ENCODE results near the genes DHX30, CAMP and TREX1.

- PRO-cap: no peak
Observed at GRCh38 chr3:47385844-47386398, 5.1 kb downstream of the PTPN23 start.

DNA sequence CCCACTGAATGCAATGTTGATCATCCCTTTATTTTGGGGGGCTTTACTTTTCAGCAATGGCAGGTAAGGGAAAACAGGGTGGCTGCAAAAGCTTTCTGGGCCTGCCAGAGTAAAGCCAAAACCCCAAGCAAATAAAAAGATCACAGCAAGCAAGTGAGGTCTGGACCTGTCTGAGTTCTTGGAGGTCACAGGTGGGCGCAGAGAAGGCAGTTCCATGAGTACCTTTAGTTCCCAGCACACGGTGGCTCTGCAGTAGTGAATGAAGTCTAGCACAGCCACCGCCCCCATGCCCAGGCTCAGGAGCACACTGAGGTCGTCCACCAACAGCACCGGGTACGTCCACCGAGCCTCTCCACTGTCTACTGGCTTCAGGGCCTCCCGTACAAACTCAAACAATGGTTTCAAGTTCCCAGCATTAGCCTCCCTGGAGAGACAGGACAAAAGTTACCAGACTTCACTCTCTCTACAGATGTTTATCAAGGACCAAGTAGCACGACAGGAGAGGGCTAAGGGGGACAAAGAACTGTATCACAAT is 12.0 kb downstream of the ELP6 start:
- PRO-cap: no peak

DNA sequence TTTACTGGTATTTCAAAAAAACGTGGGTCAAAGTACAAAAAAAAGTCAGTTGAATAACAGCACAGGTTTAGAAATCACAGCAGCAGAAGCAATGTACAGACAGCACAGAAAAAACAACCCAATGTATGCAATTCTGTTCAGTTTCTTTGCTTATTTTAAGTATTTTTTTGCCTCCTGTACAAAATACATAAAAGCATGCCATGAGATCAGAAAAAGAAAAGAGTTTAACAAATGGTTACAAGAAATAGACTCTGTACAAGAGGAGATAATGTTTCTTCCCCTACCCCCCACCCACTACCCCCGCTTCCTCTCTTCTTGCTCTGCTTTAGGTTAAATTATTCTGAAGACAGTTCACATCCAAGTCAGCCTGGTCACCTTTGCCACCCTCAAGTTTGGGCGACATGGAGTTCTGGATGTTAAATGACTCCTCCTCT is 16.4 kb downstream of the CSPG5 start:
- PRO-cap: no peak

DNA sequence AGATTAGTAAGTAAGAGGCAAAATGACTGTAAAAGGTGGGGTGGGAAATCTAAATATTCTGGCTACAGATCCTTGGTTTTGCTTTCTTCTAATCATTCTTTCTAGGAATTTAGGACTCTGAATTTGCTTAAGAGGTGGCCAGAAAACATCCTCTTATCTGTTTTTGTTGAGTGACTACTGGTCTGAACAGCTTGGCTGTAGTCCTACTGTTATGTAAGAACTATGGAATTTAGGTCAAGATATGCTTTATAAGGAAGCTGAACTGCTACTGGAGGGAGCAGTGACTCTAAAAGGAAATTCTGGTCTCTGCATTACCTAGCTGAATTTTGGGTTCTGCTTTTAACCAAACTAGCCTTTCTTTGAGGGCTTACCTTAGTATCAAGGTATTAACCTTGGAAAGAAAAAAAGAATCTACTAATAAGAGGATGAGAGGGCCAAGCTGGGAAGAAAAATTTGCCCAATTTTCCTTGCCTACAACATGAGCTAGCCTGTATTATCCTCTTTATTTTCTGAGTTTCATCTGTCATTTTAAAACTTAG is 33.6 kb upstream of the CSPG5 start:
- PRO-cap: no peak

GRCh38 chr3:47700967-47702139 is 80.3 kb downstream of the SMARCC1 start:
- PRO-cap: no peak

DNA sequence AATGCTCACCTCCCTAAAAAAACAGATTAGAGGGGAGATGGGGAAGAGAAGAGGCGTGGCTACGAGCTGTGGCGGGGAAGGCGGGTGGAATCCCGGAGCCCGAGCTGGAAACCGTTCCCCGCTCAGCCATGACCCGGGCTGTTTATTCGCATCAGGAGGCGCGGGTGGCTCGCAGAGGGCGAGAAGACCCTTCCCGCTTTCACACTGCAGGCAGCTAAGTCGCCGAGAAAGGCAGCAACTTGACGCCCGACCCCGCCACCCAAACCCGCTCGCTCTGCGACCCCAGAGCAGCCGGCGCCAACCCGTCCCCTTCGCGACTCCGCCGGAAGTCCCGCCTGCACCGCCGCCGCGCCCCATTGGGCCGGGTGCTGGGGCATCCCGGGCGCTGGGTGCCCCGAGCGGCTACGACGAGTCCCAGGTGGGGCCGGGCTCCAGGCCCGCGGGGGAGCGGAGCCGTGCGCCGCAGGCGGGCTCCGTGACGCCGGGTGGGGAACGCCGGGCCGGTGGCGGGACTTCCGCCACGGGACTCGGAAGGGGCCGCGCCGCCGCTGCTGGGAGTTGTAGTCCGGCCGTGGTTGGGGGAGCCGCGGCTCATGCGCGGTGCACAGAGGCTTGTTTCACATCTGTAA is at the start of gene DHX30:
DHX30 (plus strand) TSS at position 561 of the 629 bp plus-strand sequence.
- PRO-cap: bidirectional peak, plus-strand start at position 568 of the sequence, minus-strand start at position 494 of the sequence

DNA sequence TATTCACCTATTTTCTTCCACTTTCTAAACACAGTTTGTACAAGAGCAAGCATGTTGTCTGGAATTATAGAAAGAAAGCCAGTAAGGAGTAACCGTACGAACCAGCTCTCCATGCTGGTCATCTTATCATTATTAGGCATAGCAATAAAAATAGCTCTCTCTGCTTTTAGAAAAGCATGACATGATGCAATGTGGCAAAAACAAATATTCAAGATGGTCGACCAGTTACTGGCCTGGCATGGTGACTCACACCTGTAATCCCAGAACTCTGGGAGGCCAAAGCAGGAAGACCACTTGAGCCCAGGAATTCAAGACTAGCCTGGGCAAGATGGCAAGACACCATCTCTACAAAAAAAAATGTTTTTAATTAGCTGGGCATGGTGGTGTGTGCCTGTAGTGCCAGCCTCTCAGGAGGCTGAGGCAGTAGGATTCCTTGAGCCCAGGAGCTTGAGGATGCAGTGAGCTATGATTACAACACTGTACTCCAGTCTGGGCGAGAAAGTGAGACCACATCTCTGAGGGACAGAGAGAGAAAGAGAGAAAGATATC is 2.7 kb upstream of the MAP4 start:
- PRO-cap: no peak

DNA sequence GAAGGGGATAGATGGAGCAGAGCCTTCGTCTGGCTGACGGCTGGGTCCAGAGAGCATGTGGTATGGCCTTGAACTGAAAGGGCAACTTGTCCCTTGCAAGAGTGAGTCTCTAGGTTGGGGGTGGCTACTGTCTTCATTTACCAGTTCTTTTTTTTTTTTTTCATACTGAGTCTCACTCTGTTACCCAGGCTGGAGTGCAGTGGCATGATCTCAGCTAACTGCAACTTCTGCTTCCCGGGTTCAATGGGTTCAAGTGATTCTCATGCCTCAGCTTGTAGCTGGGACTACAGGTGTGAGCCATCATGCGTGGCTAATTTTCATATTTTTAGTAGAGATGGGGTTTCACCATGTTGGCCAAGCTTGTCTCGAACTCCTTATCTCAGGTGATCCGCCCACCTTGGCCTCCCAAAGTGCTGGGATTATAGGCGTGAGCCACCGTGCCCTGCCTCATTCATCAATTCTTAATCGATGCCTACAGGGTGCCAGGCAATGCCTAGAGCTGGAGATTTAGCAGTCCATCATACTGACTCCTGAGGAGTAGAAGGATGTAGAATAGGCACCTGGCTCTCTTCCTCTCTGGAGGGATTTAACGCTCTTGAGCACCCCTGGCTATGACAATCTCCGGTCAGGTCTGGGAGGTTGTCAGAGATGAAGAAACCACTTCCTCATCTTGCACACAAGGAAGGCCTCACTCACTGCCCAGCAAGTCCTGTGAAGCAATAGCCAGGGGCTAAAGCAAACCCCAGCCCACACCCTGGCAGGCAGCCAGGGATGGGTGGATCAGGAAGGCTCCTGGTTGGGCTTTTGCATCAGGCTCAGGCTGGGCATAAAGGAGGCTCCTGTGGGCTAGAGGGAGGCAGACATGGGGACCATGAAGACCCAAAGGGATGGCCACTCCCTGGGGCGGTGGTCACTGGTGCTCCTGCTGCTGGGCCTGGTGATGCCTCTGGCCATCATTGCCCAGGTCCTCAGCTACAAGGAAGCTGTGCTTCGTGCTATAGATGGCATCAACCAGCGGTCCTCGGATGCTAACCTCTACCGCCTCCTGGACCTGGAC is at the start of gene CAMP:
CAMP (plus strand) TSS at position 855 of the 1,057 bp plus-strand sequence.
- PRO-cap: no peak

- PRO-cap: bidirectional peak, plus-strand start at chr3:48268672, minus-strand start at chr3:48268413
Observed at GRCh38 chr3:48267893-48269134, 27.4 kb downstream of the ZNF589 start.

DNA sequence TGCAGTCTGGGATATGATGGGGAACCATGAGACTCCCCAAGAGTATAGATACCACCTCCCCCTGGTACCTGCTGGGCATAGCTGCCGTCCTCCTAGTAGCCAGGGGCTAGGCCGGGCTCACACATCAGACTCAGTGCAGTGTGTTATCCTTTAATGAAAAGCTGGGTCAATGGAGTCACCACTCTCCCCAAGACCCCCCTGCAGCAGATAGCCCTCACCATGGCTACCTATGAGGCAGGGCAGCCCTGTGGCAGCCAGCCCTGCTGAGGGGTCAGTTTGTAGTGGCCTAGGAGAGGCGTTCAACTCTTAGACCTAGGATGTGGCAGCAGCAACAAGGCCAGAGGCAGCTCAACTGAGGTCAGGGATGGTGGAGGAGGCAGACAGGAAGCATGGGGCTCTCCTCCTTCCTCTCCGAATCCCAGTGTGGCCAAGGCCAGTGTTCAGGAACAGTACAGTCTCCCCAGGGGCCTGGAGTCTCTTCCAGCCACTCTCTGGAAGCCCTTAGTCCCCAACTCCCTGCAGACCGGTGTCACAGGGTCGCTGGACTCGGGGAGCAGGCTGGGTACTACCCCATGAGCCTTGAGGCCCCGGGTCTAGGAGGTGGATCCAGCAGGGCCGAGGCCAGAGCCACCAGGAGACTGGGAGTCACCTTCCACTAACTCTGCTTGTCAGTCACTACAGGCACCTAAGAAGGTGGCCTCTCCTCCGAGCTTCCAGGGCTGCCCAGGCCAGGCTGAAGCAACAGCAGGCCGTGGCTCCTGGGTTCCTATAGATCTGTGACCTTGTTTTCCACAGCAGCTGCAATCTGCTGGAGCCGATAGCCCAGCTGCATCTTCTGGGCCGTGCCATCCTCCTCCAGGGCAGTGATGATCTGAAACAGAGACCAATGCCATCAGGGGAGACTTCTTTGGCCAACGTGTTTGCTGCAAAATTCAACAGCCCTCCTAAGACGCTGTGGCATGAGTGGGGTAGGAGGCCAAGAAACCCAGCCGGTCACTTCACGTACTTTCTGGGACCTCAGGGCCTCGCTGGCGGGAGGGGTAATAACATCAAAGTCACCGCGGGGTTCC is 25.8 kb downstream of the PLXNB1 start:
- PRO-cap: no peak

- PRO-cap: no peak
Observed at GRCh38 chr3:48423344-48423730, 6.5 kb downstream of the PLXNB1 start.

GRCh38 chr3:48428171-48429194 is 1.4 kb downstream of the PLXNB1 start:
- PRO-cap: bidirectional peak, plus-strand start at chr3:48428666, minus-strand start at chr3:48428648; bidirectional peak, plus-strand start at chr3:48429070, minus-strand start at chr3:48429073

DNA sequence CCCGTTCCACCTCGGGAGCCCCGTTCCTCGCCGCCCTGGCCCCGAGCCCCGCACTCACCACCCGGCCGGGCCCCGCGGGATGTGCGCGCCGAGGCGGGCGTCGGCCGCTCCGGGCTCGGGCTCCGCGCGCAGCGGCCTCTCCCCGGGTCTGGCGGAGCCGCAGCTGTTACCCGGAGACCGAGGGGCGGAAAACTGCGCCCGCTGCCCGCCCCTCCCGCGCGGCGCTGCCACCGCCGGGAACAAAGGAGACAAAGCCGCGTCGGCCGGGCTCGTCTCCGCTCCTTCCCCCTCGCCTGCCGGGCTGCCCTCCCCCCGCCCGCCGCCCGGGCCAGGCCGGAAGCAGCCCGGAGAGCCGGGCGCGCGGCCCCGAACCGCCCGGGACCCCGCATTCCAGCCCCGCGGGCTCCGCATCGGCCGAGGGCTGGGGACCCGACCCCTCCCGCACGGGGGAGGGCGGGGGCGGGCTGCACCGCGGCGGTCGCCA is 649 bp downstream of the PLXNB1 start:
- PRO-cap: bidirectional peak, plus-strand start at position 251 of the sequence, minus-strand start at position 150 of the sequence

DNA sequence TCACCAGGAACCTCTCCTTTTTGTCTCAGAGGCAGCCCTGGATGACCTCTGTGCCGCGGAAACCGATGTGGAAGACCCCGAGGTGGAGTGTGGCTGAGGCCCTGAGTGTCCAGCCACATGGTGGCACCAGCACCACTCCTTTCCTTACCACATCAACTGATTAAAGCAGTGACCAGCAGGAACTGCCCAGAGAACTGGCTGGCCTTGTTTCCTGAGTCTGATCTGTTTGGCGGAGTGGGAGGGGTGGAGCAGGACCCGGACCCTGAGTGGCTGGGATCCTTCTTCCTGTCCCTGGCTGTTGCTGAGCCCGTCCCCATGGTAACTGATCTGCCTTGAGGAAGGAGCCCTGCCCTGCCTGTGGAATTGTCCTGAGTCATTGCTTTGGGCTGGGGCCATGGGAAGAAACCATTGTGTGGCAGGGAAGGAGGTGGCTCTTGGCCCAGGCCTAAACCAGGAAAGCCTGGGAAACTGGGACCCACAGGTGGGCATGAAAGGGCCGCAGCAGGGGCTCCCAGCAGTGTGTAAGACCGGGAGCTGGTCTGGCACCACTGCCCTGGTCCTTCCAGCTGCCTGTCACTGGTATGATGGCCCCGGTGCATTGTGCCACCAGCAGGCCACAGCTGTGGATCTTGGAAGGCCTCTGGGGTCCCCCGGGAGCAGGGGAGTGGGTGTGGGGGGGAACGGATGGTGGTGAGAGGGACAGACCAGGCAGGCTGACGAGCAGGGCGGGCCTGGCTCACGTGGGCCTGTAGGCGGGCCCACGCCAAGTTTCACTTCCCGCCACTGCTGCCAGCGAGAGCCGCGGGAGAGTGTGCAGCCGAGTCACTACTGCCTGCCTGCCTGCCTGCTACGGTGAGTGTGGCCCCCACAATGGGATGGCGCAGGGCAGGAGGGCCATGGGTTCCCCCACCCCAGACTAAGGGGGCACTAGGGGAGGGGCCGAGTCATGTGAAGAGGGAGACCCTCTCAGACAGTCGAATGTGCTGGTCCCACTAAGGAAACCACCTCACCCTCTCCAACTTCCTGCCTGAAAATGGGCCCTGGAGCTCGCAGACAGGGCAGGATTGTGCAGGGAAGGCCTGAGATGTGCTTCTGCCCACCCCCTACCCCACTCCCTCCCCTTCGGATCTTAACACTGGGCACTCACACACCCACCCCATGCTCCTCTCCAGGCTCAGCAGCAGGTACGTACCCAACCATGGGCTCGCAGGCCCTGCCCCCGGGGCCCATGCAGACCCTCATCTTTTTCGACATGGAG is at the start of gene TREX1:
TREX1 (plus strand) TSS at position 773 of the 1,258 bp plus-strand sequence.
- PRO-cap: bidirectional peak, plus-strand start at position 376 of the sequence, minus-strand start at position 196 of the sequence; bidirectional peak, plus-strand start at position 795 of the sequence, minus-strand start at position 715 of the sequence

DNA sequence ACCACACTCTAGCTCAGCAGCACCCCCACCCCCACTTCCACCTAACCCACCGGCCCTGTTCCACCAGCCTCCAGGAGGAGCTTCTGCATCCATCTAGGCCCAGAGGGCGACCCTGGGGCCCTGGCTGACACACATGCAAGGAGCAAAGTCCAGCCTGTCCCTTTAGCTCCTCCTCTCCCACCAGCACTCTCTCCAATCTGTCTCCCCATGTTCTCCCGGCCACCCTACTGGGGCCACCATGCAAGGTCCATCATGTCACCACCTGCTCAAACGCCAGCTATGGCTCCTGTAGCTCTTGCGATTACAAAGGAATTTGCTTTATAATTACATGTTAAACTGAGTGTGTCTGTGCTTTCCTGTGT is 7.3 kb downstream of the TREX1 start:
- PRO-cap: no peak

DNA sequence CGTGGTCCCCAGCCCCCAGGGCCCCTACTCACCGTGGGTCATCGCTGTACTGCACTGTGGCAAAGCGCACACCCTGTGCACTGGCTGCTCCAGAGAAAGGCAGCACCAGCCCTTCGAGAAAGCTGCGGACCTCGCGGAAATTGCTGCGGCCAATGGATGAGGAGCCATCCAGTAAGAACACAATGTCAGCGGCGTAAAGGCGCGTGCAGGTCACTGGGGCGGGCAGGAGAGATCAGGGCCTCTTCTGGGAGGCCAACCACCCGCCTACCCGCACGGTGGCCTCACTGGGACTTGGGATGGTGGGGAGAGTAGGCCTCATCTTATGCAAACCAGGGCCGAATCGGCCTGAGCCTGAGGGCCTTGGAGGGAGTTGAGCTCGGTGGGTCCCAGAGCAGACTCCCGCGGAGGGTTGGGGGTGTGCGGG is 781 bp downstream of the COL7A1 start:
- PRO-cap: no peak

GRCh38 chr3:48596950-48597699 is 2.0 kb upstream of the COL7A1 start:
- PRO-cap: unidirectional peak, minus-strand start at chr3:48597611

DNA sequence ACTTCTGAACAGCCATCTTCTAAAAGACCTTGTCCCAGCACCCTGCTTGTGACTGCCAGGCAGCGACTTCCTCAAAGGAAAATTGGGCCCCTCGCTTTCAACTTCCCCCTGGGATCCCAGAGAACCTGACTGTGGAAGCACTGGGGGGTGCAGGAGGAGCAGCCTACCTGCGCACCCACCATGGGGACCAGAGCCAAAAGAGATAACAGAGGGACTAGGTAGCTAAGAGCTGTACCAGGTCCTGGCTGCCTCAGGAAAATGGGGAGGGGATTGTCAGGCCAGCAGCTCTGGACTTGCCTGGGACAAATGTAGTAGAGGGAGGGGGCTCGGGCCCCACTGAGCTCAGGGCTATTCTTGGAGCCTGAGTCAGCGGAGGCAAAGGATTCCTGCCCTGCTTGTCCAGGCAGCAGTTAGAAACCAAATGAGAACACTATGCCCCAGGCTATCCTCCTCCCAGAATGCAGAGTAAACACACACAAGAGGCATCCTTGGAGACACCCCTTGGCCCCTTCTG is 3.0 kb upstream of the COL7A1 start:
- PRO-cap: no peak

DNA sequence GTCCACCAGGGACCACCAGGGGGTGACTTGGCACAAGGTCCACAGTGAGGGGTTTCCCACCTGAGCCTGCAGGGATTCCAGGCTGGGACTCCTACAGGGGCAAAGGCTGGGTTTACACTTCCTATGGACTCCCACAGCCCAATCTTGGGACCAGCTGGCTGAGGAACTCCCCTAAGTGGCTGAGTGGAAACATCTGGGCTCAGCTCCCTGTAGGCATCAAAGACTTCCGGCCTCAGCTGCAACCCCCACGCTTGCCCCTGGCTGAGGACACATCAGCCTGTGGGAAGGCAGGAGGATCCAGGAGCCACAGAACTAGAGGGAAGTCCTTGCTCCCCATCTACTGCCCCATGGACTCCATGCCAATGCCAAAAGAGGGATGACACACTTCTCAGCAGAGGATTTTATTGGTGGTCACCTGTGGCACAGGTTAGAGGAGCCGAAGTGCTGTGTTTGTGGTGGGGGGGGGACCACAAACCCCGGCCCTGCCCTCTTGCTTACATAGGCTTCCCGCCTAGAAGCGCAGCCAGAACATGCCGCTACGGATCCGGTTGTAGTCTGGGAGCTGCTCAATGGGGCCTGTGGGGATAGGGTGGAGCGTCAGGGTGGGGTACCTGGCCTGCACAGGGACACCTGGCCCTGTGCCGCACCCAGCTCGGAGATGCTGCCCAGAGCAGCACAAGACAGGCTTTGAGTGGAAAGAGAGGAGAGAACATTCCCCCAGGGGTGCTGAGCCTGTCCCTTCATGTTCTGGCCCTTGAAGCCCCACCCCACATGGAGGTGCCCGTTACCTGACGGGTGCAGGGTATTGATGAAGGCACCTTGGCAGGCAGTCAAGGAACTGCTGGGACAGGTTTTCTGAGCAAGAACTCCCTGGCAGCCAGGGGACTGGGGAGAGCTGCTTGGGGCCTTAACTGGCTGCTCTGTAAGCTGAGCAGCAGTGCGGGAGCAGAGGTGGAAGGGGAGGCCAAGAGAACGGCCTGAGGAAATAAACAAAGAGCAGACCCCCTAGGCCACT is 3.8 kb upstream of the COL7A1 start:
- PRO-cap: no peak

DNA sequence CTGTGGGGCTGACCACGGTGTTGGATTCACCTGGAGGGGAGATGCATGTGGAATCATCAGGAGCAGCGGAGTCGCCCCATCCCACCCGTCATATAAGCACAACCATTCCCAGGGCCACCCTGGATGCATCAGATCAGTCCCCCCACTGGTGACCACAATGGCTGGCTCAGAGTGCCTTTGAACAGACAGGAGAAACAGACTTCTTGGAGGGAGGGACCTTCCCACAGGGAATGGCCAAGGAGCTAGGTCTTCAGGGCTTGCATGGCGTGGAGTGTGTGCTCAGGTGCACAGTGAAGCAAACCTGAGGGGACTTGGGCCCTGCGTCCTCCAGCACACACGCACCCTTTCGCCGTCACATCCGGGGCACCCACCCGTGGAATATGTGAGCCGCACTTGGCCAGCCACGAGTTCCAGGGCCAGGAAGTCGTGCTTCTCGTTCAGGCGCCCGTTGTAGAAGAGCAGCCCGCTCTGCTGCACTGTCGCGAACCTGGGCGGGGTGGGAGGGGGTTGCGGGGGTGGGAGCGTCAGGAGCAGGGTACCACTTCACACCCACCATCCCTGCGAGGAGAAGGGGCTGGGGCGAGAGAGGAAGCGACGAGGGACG is 7.2 kb downstream of the CELSR3 start:
- PRO-cap: no peak

All from left colon (tissue), 1 donor.